Peritoneum (tissue), 1 donor: ENCODE results near the genes RHOH and CHRNA9.

GRCh38 chr4:39637336-39637880 is 1.3 kb downstream of the SMIM14 start:
- PRO-cap = no peak

GRCh38 chr4:40196636-40197401 is at the start of gene RHOH:
Gene RHOH, plus strand, starts transcription at chr4:40197031.
- PRO-cap = no peak

- PRO-cap = no peak
Measured at GRCh38 chr4:40307540-40308195, 27.5 kb upstream of the CHRNA9 start.

DNA sequence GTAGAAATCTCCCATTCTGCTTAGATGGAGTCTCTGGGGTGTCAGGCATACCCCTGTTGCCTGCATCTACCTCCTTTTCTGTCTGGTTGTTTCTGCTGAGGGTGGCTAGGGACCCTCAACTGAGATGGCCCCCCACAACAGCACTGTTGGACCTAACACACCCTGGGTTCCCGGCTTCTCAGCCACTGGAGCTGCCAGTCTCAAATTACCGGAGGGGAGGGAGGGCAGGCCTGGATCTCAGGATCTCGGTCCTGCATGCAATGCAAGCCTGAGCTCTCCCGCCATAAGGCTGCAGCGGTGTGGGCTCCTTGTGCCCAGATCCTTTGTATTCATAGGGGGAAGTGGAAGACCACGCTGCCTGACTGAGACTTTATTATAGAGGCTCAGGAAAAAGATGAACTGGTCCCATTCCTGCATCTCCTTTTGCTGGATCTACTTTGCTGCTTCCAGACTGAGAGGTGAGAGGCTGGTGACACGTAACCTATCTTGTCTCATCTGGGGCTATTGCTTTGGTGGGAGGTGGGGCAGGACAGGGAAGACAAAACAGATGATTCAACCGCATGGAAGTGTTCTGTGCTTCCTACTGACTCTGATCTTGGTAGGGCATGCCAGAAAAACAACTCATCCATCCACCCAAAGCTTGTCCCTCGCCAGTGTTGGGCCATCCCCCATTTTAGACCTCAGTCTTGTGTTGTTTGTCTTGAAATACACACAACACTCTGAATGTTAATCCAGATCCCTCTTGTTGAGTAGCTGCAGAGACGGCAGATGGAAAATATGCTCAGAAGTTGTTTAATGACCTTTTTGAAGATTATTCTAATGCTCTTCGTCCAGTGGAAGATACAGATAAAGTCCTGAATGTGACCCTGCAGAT is at the start of gene CHRNA9:
Gene CHRNA9 (plus strand): TSS at position 260 of the 874 bp plus-strand sequence.
- PRO-cap = no peak

- PRO-cap = no peak
Measured at GRCh38 chr4:40363449-40363944, 28.4 kb downstream of the CHRNA9 start.

- PRO-cap = no peak
Measured at GRCh38 chr4:40414701-40415214, 79.6 kb downstream of the CHRNA9 start.

DNA sequence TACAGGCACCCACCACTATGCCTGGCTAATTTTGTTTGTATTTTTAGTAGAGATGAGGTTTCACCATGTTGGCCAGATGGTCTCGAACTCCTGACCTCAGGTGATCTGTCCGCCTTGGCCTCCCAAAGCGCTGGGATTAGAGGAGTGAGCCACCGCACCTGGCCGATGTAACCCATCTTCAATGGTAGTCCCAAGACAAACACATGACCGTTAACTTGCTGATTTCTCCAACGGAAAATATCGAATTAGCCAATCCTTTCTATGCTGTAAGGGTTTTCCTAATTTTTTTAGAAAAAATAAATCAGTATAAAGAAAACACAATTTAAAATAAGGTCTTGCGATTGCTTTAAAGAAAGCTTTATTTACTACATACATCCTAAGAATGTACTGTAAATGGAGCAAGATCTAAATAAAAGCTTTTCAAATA is 87.8 kb downstream of the CHRNA9 start:
- PRO-cap = no peak

DNA sequence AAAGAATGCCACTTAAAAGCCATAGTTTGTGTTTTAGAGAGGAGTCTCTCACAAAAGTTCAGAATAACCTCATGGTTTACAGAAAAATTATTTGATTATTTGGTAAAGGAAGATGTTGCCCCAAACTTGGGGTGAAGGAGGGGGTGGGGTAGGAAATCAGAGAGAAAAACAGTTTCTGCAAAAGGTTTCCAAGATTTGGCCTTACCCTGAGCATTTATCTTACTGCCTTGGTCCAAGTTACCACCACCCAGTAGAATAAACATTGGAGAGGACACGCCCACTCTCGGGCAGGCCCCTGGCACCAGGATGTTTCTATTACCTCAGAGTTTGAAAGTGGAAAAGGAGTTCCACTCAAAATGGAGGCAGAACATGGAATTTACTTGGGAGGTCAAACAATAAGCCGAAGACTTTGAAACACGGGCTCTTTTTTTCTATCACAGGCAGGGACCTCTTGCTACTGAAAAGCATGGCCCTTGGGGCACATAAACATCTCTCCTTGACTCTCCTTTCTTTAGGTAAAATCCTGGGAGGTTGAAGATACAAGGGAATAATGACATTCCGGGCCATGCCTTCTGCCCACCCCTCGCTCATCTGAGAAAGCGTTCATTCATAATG is 113.8 kb downstream of the CHRNA9 start:
- PRO-cap = no peak

DNA sequence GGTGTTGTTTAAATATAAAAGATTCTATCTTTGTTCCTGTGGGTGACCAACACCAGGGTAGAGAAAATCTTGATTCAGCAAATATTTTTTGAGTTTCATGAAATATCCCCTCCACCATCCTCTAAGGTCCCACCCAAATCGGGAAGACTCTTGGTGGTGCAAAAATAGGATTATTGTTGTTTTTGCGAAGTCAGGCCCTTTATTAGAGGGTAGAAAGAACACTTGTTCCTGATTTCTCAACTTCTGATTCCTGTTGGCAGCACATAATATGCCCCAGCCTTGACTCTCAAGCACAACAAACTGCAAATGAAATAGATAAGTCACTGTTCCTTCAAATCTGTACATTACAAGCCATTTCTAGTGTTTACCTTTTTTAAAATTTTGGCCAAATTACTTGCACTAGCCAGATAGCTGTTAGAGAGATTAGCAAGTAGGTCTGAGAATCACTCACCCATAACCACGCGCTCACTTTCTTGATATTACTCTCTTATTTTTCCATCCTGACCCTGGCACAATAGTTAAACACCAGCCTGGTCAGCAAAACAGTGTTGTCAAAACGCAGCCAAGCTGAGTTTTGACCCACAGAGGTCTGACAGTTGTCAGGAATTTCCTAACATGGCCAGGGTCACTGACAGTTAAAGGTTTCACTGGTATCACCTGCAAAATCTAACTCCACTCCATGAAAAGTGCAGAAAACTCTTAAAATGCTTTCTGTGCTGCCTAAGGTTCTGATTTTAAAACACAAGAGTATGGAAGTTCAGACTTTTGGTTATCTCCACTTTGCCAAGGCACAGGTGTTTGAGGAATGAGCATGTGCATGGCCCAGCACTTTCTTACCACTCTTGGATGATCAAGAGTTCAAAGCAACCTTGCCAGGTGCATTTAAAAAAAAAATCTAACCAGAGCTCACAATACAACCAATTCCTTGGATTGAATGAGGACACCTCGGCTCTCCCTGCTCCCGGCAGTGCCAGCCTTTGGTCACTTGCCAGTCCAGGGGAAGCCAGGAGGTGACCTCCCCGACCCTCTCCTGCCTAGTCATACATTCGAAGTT is 69.8 kb downstream of the RBM47 start:
- PRO-cap = no peak

- PRO-cap = no peak
Measured at GRCh38 chr4:40713223-40713469, 36.6 kb upstream of the NSUN7 start.

DNA sequence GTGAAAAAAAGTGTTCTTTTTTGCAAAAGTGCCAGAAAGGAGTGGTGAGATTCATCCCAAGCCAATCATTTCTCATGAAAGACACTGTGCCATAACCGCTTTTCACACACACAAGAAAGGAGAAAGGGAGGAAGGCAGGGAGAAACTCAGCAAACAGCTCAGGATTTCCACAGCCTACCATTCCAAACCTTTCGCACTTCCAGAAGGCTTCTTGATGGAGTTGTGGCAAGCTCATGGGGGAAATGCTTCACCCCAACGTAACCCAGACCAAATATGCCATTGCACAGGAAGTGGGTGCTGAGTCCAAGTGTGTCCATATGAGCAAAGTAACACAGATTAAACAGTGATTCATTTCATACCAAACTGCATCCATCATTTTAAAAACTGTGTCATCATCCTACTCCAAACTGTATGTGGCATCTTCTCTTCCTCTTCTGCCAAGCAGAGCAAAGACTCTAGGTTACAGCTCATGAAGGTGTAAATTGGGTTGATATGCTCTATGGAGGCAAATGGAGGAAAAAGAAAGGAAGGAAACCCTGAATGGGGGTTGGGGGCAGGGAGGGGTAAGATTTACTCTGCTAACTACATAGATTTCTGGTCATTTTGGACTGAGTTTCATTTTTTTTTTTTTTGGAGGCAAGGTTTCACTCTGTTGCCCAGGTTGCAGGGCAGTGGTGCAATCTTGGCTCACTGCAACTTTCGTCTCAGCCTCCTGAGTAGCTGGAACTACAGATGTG is 223.8 kb downstream of the APBB2 start:
- PRO-cap = no peak

- PRO-cap = no peak
Measured at GRCh38 chr4:41050595-41051322, 163.6 kb downstream of the APBB2 start.

DNA sequence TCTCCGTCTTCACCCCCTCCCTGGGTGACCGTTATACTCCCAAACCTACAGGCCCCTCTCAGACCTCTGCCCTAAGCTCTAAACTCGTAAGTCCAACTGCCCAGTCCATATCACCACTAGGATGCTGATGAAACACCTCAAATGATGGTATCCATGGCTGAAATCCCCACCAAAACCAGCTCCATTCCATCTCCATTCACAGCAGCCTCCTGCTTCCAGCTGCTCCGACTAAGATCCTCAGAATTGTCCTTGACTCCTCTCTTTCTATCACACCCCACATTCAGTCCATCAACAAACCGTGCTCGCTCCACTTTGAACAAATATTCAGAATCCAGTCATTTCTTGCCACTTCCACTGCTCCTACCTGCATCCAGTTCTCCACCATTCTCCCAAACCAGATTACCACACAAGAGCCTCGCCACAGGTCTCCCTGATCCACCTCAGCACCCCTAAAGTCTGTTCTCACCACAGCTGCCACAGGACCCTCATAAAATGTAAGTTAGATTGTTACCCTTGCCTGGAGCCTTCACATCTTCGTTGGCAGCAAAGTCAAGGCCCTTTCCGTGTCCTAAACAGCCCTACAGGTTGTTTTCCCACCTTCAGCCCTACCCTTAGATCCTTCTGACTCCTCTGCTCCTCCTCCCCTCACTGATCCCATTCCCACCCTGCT is 19.1 kb downstream of the APBB2 start:
- PRO-cap = no peak

GRCh38 chr4:41318757-41319197 is 62.0 kb downstream of the UCHL1 start:
- PRO-cap = no peak

- PRO-cap = no peak
Measured at GRCh38 chr4:41327607-41328150, 71.0 kb downstream of the UCHL1 start.

GRCh38 chr4:41427278-41428075 is 110.5 kb upstream of the LIMCH1 start:
- PRO-cap = no peak

GRCh38 chr4:41501514-41501771 is 36.5 kb upstream of the LIMCH1 start:
- PRO-cap = no peak

DNA sequence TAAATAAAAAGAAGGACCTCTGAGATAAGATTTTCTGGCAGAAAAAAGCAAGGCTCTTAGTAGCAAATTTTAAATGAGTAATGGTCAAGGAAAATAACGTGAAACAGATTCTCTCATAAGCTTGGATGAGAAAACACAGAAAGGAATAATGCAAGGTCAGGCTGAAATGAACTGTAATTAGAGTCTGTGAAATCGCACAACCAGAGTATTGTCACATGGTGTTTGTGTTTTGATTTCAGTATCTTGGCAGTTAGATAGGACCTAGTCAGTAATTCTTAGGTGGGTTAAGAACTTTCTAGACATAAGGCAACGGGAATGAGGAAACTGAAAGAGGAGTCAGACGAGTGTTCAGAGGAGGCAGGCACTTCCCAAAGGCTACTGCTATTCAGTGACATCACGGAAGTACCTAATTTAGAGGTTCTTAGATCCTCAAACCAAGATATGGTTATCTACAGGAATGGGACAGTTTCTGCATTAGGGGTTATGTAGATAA is 34.6 kb downstream of the LIMCH1 start:
- PRO-cap = no peak

GRCh38 chr4:41612475-41613238 is 74.7 kb downstream of the LIMCH1 start:
- PRO-cap = no peak

GRCh38 chr4:41613305-41613720 is 75.4 kb downstream of the LIMCH1 start:
- PRO-cap = no peak